GM19240 (cell line): ENCODE measurements around a stretch of chr13.

DNA sequence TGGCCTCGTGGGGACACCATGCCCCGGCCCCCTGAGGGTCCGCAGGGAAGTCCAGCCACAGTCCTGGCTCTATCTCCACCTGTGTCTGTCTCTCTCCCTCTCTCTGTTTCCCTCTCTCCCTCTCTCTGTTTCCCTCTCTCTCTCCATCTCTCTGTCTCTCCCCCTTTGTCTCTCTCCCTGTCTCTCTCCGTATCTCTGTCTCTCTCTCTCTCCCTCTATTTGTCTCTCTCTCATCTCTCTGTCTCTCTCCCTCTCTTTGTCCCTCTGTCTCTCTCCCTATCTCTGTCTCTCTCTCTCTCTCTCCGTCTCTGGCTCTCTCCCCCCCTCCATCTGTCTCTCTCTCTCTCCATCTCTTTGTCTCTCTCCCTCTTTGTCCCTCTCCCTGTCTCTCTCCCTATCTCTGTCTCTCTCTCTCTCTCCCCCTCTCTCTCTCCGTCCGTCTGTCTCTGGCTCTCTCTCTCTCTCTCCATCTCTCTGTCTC lies 39.5 kb upstream of the C13orf46 start:
- RRBS, result 97% methylated on average over 2 of the region's 7 CpGs

- RRBS, result no CpG with 5 or more reads among the region's 18 CpGs
These were observed 51.9 kb upstream of the C13orf46 start for GRCh38 chr13:114025712-114026207.

- RRBS, result no CpG with 5 or more reads among the region's 8 CpGs
These were observed 62.4 kb upstream of the C13orf46 start for GRCh38 chr13:114036251-114036609.

DNA sequence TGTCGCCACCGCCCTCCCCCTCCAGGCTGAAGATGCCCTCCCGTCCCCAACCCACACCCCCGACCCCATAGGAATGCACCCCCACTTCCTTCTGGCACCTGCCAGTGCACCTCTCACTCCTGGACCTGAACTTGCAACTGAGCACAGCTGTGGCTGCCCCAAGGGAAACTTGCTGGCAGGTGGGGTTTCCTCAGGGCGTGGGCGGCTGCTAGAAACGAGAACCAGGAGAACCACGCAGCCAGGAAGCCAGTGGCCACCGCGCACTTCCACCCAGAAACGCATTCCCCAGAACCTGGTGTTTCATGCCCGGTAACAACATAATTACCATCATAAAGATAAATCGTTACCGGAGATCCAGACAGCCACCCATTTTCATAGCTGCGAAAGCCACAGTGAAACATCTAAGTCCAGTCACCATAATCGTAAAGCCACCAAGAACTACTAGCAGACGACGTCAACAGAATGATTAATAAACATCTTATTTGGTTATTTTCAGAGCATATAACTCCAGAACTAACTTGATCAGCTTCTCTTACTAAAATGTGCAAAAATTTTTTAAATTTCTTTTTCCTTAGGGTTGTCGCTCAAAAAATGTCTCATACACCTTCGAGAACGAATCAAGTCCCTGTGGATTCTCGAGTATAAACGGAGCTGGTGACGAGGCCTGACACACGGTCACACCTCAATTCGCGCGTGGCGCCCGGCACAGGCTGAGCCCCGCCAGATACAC lies 75.3 kb upstream of the C13orf46 start:
- RRBS, result 6% methylated on average over 3 of the region's 31 CpGs

DNA sequence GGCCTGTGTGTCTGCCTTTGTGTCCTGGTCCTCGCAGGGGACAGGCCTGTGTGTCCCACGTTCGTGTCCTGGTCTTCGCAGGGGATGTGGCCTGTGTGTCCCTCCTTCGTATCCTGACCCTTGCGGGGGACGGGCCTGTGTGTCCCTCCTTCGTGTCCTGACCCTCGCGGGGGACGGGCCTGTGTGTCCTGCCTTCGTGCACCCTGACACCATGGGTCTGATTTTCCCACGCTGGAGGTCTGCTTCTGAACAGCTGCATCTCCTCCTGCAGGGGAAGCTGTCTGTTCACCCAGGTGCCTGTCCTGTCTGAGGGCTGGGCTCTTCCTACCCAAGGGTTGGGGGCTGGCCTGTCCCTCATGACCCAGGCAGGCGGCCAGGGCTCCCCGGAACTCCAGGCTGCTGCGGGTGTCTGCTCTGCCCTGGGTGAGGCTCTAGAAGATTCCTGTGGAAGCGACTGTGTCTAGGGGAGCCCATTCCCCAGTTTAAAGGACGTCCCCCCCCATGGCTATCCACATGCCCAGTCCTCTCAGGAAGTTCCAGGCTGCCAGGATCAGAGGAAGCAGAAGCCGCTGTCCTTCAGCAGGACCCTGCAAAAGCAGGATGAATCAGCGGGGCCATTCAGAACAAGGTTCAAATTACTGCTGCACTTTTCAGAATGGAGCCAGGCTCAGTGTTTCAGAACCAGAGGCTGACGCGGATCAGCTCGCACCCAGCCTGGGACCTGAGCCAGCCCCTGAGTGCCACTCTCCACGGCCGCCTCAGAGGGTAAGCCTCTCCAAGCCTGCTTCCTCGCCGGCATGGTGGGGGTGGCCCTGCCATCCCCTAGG lies 25.0 kb downstream of the RASA3 start:
- RRBS, result 87% methylated on average over 2 of the region's 27 CpGs

- RRBS, result no CpG with 5 or more reads among the region's 29 CpGs
These were observed 18.5 kb downstream of the RASA3 start for GRCh38 chr13:114113872-114114427.

GRCh38 chr13:114129679-114130537 lies 2.5 kb downstream of the RASA3 start:
- RRBS, result no CpG with 5 or more reads among the region's 16 CpGs